Bronchial epithelial cell (primary cell): Measurements from ENCODE around the genes ZNF669, OR2L3 and OR2M3.

- RRBS, 2 experiments: no CpG with 5 or more reads among the region's 8 CpGs
These were observed 74.2 kb downstream of the SCCPDH start for GRCh38 chr1:246798315-246798930.

- RRBS, 2 experiments: no CpG with 5 or more reads among the region's 5 CpGs
These were observed 28.2 kb upstream of the AHCTF1 start for GRCh38 chr1:246959767-246960527.

DNA sequence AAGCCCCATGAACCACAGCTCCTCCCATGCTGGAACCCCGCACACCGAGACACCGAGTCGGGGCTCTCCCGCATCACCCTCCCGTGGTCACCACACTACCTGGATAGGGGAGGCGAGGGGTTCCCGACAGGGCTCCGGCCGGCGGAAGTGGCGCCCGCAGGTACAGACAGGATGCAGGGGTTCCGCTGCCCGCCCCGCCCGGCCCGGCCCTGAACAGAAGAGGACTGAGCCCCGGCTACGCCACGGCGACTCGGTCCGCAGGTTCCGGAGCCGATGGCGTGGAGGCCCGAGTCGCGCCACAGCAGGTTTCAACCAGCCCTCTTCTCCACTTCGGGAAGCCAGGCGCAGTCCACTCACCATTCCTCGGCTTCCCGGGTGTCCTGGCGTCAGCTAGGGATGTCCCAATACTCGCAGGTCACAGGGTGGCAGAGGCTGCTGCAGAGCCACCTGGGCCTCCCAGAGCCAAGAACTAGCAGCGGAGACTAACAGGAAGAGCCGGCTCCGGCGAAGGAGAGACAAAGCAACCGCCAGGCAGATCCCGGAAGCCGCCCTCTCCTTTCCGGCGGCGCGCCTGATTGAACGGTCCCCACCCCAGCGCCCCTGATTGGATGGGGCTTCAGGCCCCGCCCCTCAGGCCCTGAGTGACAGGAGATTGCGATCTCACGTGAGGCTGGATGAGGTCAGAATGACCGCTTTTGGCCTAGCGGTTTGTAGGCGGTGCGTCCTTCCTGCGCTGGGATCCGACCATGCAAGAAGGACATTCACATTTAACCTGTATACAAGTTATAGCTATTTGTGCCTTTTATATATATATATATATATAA, at the start of gene ZNF669:
TSS of gene ZNF669 (minus strand) at position 517 of the 824 bp plus-strand sequence.
- RRBS, 2 experiments: 0 to under 1% methylated on average over 8 to 17 of the region's 58 CpGs

GRCh38 chr1:247133929-247134448, 29.8 kb upstream of the ZNF669 start:
- RRBS, 2 experiments: no CpG with 5 or more reads among the region's 7 CpGs

DNA sequence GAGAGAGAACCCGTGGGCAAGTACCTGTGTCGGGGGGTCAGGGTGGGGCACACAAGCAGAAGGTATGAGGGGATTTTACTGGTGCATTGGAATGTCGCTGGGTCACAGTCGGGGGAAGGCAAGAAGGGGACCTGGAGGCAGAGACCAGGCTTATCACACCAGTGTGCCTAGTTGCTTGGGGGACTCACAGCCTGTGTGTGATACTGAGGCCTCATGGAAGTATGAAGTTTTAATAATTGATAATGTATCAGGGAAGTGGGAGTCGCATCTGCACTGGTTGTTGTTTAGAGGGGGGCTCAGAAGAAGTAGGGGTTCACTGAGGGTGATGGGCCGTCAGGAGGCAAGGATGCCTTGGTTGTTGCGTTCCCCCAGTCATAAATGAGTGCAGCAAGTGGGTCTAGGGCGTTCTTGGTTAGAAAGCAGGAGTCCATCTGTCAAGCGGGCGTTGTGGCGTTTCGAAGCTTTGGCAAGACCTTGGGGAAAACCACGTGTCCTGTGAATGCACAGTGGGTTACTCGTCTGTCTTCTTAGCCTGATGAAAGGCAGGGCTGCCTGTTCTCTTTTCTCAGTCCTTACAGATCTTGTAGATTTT, 6.1 kb upstream of the ZNF496 start:
- RRBS, 2 experiments: no CpG with 5 or more reads among the region's 14 CpGs

DNA sequence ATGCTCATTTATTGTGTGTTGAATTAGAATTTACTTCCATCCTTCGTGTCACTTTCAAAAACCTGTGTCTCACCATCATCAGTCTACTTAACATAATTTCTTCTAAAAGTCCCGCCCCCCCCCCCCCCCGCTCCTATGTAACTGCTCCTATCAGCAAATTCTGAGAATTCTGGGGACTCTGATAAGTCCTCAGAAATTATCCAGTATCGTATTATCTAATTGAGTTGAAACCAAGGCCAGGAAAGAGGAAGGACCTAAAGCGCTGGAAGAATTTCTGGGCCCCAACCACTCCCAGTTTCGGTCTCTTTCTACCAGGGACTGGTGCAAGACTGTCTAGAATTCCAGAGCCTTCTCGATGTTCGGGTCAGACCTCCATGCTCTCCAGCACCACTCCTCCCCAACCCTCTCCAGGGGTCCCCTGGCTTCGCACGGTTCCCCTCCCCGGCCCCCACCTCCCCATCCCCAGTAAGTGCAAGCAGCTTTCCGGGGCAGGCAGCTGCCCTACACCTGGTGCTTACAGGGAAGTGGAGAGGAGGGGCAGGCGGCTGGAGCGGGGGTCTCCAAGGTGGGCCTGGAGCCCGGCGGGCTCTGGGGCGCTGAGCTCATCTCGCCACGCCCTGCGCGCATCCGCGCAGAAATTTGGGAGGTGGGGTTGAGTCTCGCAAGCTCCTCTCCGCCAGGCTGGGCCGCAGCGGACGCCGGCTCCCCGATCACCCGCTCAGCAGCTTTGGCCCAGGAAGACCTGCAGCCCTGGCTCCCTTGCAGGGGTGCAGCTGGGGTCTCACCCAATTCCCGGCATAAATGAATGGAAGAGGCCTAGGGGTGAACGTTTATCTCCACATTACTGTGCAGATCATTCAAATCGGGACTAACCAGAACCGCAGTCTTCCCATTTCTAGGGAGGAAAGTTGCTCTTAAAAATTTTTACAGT, 16.1 kb upstream of the ZNF496 start:
- RRBS, 2 experiments: 5 to 7% methylated on average over 7 to 11 of the region's 35 CpGs

DNA sequence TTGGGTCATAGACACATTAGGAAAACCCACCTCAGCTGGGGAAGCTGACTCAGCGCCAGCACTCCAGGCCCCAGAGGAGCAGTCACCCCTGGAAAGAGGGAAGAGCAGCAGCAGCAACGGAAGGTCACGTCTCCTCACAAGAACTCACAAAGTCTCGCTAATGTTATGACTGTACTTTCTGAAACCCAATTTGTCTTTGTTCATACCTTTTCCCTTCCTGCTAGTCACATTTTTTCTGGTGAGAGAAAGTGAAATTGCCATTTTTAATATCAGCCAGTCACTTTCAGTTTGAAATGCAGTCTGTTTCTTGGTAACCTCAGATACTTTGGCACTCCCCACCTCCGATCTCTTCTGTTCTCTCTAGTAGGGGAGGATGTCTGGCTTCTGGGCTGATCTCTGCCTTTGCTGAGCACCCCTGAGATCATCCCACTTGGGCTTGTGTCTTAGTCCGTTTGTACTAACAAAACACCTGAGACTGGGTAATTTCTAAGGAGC, 6.0 kb upstream of the NLRP3 start:
- RRBS, 2 experiments: no CpG with 5 or more reads among the region's 6 CpGs

DNA sequence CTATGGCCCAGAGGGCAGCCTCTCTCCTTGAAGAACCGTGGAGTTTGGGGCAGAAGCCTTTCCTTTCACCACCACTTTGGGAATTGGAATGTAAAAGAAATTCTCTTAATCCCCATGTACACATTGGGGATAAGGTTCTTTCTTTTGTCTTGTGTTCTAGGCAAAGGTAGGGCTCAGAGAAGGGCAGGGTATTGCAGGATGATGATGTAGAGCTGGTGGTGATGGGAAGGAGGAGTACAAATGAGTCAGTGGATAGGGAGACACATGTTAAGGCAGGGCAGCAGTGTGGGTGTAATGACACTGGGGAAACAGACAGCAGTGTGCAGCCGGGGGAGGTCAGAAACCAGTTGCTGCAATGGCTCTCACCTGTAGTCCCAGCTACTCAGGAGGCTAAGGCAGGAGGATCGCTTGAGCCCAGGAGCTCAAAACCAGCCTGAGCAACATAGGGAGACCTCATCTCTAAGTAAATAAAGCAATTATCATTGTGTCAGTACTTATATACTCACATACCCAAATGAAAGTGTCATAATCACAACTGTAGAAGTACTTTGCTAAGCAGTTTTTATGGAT, 5.1 kb downstream of the NLRP3 start:
- RRBS, 2 experiments: no CpG with 5 or more reads among the region's 3 CpGs

DNA sequence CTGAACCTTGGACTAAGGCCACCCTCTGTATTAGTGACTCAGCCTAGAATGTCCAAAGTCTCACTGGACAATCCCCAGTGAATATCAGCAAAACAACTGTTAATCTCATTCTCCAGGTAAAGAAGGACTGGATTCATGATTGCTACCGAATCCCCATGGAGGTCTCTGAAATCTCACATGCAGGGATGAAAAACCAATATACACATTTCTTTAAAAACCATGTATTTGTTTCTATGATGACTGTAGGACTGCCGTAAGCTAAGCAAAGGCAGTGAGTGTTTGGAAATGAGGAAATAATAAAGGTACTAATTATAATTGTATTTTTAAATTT, at the start of gene OR2L3:
TSS of gene OR2L3 (plus strand) at position 258 of the 331 bp plus-strand sequence.
- RRBS, 2 experiments: no CpG with 5 or more reads among the region's 2 CpGs

DNA sequence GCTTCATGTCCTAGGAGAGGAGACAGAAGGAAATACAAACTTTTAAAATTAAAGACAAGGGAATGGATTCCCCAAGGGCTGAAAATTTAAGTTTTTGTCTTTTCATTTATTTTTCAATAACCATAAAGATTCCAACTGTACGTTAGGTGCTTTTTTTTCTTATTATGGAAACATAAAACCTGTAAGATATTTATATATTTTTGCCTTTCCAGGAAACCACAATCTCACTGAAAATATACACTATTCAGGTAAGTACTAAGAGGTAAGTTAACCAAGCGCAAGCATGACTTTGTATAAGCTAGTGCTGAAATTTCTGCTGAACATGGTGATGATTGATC, at the start of gene OR2M3:
TSS of gene OR2M3 (plus strand) at position 212 of the 338 bp plus-strand sequence.
- RRBS, 2 experiments: no CpG with 5 or more reads among the region's 2 CpGs

DNA sequence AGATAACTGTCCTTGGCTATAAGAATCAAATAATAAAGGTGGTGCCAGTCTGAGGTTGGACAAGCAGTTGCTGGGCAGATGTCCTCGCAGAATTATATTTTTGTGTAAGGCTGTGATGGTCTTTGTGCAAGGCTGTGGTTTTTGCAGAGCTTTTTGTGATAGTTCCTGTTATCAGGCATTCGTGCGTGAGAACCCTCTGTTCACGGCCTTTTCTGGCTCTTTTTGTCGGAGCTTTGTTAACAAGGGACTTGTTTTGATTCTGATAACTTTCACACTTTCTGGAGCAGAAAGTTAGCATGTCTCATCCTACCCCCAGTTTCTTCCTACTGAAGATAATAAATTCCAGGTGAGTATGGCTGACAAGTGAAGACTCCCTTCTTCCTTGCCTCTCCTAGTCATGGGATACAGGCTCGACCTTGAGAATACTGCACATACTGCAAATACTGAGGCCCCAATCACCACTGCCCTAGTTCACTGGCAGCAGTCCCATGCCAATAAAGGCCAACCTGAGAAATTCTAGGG, 33.3 kb downstream of the SH3BP5L start:
- RRBS, 2 experiments: no CpG with 5 or more reads among the region's 6 CpGs

- RRBS, 2 experiments: no CpG with 5 or more reads among the region's 15 CpGs
These were observed 304 bp downstream of the SH3BP5L start for GRCh38 chr1:248825418-248825803.

DNA sequence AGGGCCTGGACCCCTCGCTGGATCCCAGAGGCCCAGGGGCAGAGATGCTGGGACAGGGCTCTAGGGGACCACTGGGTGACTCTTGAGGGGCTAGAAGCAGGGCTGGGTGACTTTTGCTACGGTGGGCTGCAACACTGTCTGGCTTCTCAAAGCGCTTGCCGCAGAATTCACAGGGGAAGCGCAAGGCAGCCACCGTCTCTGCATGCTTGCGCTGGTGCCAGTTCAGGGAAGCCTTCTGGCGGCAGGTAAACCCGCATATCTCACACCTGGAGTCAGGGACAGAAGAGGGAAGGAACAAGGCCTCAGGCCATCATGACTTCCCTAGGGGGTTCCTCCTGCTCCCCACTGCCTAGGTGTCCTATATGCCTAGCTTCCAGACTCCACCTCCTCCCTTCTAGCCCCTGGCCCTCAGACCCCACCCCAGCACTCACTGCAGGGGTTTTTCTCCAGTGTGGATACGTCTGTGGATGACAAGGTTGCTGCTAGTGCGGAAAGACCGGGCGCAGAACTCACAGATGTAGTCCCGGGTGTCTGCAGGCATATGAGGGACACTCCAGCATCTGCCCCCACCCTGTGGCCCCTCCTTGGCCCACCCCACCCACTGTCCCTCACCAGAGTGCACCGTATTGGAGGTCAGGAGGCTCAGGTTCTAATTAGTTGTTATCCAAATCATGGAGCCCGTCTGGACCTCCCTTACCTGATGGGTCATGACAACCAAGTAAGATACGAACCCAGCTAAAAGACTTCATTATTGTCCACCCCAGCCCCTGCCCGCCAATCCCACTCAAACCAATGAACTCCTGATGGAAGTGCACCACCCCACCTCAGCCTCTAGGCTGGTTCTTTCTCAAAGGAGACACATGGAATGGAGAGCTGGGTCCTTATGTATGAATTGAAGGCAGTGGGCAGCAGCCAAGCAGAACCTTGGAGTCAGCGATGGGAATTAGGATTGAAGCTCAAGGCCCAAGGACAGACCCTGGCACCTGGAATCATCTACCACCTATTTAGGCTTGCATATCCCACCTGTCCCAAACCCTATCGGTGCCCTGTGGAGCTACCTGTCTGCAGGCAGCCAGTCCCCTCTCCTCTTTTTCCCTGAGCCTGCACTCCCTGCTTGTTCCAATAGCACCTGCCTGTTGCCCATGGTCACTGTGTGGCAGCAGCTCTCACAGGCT, 8.2 kb downstream of the ZNF692 start:
- RRBS, 2 experiments: no CpG with 5 or more reads among the region's 20 CpGs

DNA sequence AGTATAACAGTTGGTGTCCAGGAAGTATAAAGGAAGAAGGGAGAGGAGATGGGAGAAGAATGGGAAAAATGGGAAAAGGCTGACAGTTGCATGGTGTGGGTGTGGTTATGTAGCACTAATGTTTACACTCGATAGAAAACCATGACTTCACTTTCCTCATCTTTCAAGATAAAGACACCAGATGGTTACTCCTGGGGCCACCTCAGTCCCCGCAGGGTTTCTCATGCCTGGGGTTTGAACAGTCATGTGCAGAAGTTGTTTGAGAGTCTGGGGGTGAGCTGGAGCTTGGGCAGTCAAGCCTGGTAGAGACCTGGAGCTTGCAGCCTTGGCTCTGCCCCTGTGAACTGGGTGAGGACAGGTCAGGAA, 7.9 kb downstream of the PGBD2 start:
- RRBS, 2 experiments: no CpG with 5 or more reads among the region's 2 CpGs